Skeletal muscle satellite cell (primary cell): ENCODE results near the genes LTB4R2, RIPK3, CTSG and PRKD1.

- CAGE, long polyA plus RNA, result no peak
These were observed at the start of gene LTB4R2 for GRCh38 chr14:24309792-24310541. LTB4R2 (plus strand) TSS chr14:24310140.

DNA sequence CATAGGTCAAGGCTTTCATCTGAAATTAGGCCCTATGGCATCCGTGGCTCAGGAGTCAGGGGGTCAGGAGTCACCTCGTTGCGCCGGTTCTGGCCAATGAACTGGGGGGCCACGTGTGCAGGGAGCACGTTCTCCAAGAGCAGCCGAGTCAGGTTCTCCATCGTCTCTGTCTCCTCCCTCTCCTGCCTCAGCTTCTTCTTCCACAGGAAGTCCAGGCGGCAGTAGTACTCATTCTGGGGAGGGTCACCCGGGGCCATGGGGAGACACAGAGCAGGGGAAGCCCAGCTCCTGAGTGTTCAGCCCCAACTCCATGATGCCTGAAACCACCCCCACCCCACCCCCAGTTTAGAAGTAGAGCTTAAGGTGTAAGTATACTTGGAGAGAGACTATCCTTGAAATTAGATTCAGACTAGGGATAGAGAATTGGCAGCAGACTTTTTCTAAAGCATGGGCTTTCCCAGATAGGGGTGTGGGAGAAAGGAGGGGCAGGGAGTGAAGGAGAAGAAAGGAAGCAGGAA is 10.7 kb downstream of the LTB4R start:
- CAGE, long polyA plus RNA, result no peak

DNA sequence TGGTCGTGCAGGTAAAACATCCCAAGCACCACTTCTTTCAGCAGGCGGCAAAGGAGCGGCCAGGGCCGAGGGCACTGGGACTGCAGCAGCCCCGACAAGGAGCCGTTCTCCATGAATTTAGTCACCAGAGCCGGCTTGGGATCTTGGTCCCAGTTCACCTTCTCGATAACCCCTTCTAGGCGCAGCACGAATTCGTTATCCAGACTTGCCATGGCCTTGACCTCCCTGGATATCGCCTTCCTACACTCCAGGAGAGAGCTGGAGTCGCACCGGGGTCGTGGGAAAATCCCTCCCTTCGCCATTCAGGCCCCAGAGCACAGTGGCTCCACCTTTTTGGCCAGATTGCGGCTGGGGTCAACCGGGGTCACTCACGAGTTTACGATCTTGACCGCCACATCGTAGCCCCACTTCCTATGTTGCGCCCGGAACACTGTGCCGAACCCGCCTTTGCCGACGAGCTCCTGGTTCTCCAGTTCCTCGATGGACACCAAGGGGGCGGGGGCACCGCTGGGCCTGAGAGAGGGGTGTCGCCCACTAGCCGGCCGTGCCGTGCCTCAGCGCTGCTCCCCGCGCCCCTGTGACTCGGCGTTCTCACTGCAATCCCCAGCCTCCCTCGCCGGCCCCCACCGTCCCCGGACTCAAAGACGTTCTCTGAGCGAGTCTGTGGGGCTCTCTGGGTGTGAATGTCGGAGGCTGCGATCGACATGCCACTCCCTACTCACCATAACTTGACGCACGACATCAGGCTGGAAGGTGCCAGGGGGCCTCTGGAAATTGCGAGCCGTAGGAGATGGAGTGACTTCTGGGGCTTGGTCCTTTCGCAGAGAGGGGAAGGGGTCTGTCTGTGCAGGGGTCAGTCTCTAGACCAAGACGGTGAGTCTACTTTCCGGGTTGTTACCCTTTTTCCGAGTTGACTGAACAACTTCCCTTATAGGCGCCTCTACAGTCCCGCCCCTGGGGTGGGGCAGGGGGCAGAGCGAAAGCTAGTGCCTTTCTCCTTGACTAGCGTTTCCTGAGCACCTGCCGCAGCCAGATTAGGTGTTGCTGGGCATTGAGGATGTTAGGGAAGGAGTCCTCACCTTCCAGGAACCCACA is at the start of gene RIPK3:
Gene RIPK3, minus strand, starts transcription at position 907 of the 1,095 bp plus-strand sequence.
- CAGE, long polyA plus RNA, result no peak

DNA sequence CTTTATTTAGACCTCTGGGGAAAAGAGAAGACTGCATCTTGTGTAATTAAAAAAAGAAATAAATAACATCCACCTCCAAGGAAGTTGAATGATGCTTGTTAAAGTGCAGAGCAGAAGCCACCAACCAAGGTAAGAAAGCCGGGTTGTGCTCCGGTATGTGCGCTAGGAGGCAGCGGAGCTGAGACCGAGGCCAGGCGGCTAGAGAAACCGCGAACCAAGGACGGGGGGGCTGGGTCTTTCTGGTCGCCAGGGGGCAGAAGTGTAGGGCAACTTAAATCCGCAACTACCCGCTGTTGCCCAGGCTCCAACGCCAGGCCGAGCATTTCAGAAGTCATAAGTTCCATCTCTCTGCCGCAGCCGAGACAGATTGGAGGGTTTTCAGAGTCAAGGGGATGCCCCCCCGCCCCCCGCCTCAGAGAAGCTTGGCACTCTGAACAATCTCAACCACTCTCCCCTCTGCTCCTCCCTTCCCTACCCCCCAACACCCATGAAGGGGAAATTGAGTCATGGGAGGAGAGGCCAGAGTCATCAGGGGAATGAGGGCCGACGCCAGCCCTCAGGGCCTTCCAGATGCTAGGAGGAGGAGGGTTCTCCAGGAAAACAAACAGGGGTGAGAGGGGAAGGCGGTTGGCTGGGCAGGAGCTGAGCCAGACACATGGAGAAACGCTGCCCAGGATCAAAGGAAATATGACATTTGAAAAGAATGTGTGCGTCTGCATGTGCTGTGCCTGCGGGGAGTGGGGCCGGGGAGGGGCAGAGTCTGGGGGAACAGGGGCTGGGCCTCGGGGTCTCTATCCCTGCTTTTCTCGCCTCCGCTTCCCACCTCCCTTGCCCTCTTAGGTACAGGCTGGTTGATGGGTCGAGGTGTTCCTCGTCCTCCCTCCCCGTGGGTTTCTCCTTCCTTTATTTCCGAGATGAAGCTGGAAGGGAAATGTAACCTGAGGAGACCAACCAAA is 2.1 kb upstream of the NFATC4 start:
- CAGE, long polyA plus RNA, result no peak

- CAGE, long polyA plus RNA, result no peak
These were observed 653 bp downstream of the NFATC4 start for GRCh38 chr14:24368314-24369360.

GRCh38 chr14:24437998-24438577 is 4.5 kb downstream of the SDR39U1 start:
- CAGE, long polyA plus RNA, result no peak

DNA sequence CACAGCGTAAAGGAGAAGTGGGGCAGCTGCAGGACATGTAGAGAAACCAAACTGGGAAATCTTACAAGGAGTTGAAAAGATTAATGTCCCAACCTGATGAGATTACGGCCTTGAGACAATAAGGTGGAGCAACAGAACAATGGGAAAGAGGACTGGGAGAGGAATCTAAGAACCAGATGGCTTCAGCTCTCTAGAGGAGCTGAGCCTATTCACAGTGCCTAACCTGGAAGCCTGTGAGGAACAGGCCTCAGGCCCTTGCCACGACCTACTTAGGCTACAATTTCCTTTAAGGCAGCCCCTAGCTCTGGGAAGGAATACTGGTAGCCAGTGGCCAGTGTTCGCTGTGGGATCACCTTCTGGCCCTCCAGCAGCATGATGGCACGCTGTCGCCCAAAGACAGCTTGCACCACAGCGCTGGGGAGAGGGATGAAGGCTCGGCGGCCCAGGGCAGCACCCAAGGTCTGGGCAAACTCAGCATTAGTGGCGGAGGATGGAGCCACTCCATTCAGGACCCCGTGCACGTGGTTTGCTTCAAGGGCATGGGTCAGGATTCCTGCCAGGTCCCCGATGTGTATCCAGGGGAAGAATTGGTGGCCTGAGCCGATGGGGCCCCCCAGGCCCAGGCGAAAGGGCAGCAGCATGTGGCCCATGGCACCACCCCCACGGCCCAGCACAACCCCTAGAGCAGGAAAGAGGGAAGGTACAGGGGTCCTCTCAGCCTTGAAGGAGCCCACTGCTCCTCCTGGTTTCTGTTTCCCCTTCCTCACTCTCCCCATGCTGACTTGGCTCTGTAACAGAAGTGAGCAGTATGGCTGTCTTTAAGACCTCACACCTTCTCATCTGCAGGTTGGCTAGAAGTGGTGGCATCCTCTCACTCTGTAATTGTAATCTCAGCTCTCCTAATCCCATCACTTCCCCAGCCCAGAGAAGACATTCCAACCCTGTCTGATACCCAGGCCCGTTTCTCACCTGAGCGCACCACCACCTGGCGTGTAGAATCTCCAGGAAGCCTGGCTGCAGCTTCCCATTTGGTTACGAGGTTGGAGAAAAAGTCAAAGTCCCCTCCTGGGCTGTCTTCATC is 2.4 kb downstream of the SDR39U1 start:
- CAGE, long polyA plus RNA, result no peak

DNA sequence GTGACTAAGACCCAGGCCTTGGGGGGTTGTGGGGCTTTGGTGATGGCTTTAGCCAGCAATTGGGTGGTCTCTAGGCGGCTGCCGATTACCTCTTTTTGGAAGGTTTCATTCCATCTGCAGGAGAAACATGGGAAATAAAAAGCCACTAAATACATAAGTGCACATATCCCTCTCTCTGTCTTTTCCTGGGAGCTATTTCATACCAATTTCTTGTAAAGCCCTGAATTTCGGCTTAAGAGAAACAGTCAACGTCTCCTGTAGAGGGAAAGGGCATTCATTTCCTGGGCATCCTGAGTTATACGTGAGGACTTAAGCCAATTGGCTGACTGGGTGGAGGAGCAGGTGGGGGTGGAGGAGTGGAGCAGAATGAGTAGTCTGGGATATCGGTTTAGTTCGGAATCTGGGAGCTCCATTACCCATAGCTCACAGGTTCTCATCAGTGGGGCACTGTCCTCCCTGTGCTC is 862 bp downstream of the SDR39U1 start:
- CAGE, long polyA plus RNA, result no peak

- CAGE, long polyA plus RNA, result no peak
These were observed 24.2 kb downstream of the CMA1 start for GRCh38 chr14:24483843-24484244.

GRCh38 chr14:24576172-24576694 is at the start of gene CTSG:
CTSG (minus strand) TSS chr14:24576250.
- CAGE, long polyA plus RNA, result no peak

DNA sequence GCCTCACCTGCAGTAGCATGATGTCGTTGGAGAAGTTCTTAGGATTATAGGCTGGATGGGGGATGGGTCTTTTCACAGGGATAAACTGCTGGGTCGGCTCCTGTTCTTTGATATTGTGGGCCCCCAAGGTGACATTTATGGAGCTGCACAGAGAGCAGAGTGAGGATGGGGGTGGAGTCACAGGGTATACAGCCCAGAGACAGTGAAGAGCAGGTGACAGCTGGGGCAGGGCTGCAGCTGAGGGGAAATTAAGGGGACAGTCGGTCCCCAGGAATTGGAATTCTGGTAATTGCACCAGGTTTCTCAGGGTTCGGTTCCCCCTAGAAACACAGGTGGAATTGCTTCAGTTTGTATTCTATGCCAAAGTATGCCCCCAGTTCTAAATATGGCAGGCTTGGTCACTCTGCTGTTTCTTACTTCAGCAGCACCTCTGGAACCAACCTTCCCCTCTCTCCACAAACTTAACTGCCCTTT is 1.6 kb downstream of the GZMB start:
- CAGE, long polyA plus RNA, result no peak

DNA sequence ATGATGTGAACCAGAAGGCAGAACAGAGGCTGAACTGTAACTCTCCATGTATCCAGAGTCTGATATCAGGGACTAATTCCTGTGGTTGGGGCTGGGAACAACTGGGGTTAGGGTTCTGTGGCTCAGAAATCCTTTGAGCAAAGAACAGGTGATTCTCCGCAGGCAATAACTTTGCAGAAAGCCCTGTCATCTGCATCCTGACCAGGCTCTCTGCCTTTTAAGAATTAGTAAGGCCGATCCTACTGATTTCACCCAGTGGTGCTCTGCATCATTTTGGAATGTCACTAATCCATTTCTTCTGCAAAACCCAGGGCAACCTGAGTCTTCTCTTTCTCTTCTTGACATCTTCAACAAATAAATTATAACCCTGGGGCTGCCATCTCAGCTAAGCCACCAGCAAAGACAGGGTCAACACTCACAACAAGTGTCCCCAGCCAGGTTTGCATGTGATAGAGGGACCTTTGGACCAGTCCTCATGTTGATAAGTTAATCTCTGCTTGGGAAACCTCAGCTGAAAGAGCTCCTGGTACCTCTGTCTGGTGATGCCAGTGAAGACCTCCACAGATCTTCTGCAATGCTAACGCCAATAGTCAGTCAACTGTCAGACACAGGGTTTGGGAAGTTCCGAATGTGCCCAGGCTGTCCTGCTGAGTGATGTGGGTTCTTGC is 179.6 kb upstream of the GZMB start:
- CAGE, long polyA plus RNA, result no peak

DNA sequence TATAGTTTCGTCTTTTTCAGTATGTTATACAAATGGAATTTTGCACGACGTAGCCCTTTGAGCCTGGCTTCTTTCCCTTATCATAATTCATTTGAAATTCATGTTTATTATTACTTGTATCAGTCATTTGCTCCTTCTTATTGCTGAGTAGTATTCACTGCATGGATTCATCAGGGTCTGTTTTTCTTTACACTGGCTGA is 534.0 kb upstream of the NOVA1 start:
- CAGE, long polyA plus RNA, result no peak

- CAGE, long polyA plus RNA, result no peak
These were observed 448.5 kb upstream of the FOXG1 start for GRCh38 chr14:28317854-28318675.

DNA sequence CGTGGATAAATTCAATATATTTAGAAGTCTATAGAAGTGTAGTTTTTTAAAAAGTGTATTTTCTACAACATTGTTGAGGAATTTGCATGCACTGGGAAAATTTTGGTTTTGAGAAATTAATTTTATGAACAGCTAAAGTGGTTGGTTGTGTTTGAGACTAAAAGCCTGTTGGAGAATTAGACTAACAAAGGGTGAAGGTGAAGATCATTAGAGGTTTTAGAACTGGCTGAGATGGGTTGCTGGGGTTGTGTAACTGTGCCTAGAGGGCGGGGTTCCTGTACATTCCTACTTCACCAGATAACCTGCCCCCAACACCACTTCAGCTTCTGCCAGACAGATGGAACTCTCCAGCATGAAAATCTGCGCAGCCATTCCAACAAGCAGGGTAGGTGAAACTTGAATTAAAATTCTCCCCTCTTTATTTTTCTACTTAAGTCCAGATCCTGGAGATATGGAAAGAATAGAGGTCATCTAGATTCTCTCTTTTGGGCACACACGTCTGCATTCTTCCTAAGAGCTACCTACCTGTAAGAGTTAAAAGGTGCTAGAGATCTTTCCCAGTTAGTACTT is 6.0 kb downstream of the FOXG1 start:
- CAGE, long polyA plus RNA, result no peak

- CAGE, long polyA plus RNA, result no peak
These were observed 289.2 kb downstream of the PRKD1 start for GRCh38 chr14:29638238-29639029.

GRCh38 chr14:29924577-29925059 is 3.0 kb downstream of the PRKD1 start:
- CAGE, long polyA plus RNA, result no peak

GRCh38 chr14:29926920-29927878 is at the start of gene PRKD1:
PRKD1 (minus strand) TSS chr14:29927847.
- CAGE, long polyA plus RNA, result no peak

- CAGE, long polyA plus RNA, result no peak
These were observed 31.3 kb downstream of the SCFD1 start for GRCh38 chr14:30653464-30653686.

GRCh38 chr14:30934939-30935362 is 60.6 kb downstream of the COCH start:
- CAGE, long polyA plus RNA, result no peak